Lower leg skin (tissue), 2 donors: ENCODE data around the genes PBX2, HLA-DQB1 and HLA-DMA.

DNA sequence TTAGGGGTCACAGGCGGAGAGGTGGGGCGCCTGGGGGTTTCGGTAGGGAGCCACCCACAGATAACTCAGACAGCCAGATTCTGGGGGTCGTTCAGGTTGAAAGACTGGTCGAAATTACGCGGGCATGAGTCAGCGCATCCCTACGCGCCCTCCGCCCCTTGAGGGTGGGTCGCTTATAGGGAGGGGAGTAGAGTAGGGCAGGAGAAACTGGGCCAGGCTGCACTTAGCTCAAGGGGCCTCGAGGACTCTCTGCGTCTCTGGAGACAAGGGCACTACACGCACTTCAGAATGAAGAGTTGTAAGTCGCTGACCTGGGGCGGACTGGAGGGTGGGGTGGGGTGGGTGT lies 629 bp upstream of the PPT2 start:
- PRO-cap, result unidirectional peak, plus-strand start at position 203 of the sequence; unidirectional peak, minus-strand start at position 250 of the sequence
- RAMPAGE, long total RNA, 2 experiments, result start-site peak on the plus strand in 2 of 2 experiments, centred at positions 208 to 235 of the sequence, 57 to 92 reads per replicate

DNA sequence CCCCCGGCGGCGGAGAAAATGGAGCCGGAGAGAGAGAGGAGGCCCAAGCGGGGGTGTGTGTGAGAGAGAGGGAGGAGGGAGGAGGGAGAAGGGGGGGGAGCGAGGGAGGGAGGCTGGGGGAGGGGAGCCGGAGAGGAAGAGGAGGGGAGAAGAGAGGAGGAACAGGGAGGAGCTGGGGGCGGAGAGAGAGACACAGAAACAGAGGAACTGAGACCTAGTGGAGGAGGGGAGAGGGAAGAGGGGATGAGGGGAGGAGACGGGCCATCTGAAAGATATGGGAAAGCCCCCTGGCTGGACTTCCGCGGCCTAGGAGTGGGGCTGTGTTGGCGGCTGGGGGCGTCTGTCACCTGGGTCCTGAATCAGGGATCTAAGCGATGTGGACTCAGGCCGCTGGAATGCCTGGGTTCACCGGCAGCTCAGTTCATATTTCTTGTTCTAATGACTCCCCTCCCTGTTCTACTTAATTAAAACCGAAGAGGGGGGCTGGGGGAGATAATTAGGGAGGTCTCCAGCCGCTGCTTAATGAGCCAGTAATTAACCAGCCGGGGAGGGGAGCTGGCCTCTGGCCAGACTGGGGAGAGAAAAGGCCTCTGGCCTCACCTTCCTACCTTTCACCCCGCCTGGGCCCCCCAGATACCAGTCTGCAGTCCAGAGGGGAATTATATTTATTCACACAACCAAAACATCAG lies at the start of gene PBX2:
Gene PBX2, minus strand, starts transcription at position 84 of the 689 bp plus-strand sequence.
- PRO-cap, result bidirectional peak, plus-strand start at position 164 of the sequence, minus-strand start at position 55 of the sequence
- RAMPAGE, long total RNA, 2 experiments, result start-site peak on the minus strand in 1 of 2 experiments, centred at position 51 of the sequence, 63 reads per replicate

- PRO-cap, result bidirectional peak, plus-strand start at chr6:32244588, minus-strand start at chr6:32244360
- RAMPAGE, long total RNA, 2 experiments, result no peak in any of the 2 experiments
Observed at GRCh38 chr6:32244189-32244849, 20.5 kb upstream of the NOTCH4 start.

GRCh38 chr6:32551397-32551933 lies 21.4 kb upstream of the HLA-DRB5 start:
- PRO-cap, result no peak
- RAMPAGE, long total RNA, 2 experiments, result no peak in any of the 2 experiments

DNA sequence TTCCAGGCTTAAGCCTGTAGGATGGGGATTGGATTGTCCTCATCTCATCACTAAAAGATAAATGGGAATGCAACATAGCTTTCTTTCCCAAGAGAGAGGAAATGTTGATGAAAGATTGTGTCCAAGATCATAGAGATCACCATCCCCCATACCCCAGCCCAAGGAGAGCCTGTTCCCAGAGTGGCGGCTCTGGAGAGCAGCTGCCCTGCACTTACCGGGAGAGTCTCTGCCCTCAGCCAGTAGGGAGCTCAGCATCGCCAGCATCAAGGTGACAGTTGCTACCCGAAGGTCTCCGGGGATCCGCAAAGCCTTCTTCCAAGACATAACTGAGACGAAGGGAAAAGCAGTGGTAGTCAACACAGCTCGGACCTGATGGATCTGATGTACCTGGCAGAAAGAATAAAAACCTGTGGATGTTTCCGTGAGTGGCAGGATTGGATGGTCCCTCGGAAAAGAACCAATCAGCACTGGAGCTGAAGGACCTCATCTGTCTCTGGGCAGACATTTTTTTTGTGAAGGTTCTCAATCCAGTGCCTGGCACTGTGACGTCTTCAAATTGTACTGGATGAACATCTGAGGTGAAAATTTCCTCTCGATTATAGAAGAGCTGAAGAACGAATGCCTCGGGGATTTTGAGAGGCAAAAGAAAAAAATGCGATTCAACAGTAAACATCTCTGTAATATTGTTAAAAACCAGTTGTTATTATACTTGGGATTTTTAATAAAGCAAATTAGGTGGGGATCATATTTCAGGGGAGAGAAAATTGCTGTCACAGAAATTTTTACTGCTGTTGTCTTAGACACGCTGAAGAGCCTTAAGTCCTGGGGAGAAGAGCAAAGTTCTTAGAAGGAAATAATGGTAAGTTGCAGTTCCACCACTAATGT lies at the start of gene HLA-DQB1:
Gene HLA-DQB1, minus strand, starts transcription at position 374 of the 885 bp plus-strand sequence.
- PRO-cap, result unidirectional peak, minus-strand start at position 364 of the sequence
- RAMPAGE, long total RNA, 2 experiments, result start-site peak on the minus strand in 1 of 2 experiments, centred at position 378 of the sequence, 32 reads per replicate

DNA sequence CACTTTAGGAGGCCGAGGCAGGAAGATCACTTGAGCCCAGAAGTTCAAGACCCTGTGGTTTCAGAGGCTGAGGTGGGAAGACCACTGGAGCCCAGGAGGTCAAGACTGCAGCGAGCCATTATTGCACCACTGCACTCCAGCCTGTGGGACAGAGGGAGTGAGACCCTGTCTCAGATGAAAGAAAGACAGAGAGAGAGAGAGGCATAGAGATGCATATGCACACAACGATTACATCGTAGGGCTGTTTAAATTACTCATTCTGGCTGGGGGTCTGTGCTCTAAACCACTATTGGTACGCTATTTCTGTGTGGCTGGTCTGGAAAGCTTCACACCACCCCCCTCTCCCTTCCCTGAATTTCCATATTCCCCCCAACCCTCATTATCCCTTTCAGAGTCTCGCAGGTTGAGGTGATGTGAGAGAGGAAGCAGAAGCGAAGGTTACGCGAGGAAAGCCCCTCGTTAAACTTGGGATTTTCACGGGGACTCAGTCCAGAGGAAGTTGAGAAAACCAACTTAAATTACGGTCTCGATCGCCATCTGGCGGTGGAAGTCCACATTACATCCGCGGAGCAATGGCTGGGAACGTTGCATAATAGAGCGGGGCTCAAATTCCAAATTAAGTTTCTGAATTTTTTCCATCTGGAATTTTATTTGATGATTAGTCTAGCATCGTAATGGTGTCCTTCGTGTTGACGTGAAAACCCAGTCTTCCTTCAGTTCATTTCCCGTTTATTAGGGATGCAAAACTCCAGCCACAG lies 20.0 kb downstream of the HLA-DOB start:
- PRO-cap, result no peak
- RAMPAGE, long total RNA, 2 experiments, result no peak in any of the 2 experiments

GRCh38 chr6:32944291-32944952 lies 3.6 kb upstream of the HLA-DMB start:
- PRO-cap, result unidirectional peak, minus-strand start at chr6:32944453
- RAMPAGE, long total RNA, 2 experiments, result no peak in any of the 2 experiments

- PRO-cap, result bidirectional peak, plus-strand start at chr6:32953265, minus-strand start at chr6:32953091
- RAMPAGE, long total RNA, 2 experiments, result start-site peak on the minus strand in 2 of 2 experiments, at chr6:32953047-32953060 at its widest, 39 to 42 reads per replicate
Observed at GRCh38 chr6:32952463-32953499, at the start of gene HLA-DMA. Gene HLA-DMA, minus strand, starts transcription at chr6:32953097.

- PRO-cap, result bidirectional peak, plus-strand start at chr6:33080415, minus-strand start at chr6:33080252; bidirectional peak, plus-strand start at chr6:33080846, minus-strand start at chr6:33080833
- RAMPAGE, long total RNA, 2 experiments, result no peak in any of the 2 experiments
Observed at GRCh38 chr6:33079919-33081017, 4.5 kb downstream of the HLA-DPB1 start.

- PRO-cap, result no peak
- RAMPAGE, long total RNA, 2 experiments, result no peak in any of the 2 experiments
Observed at GRCh38 chr6:33364247-33364939, 27.2 kb upstream of the KIFC1 start.

DNA sequence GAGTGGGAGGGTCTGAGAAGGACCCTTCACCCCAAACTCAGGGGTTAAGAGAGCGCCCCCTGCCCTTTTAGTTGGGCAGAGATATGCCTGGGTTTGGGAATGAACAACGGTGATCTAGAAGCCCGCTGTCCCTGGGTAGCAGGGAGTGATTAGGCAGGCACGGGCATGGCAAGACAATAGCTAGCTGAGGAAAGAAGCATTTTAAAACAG lies 565 bp upstream of the CUTA start:
- PRO-cap, result no peak
- RAMPAGE, long total RNA, 2 experiments, result no peak in any of the 2 experiments

DNA sequence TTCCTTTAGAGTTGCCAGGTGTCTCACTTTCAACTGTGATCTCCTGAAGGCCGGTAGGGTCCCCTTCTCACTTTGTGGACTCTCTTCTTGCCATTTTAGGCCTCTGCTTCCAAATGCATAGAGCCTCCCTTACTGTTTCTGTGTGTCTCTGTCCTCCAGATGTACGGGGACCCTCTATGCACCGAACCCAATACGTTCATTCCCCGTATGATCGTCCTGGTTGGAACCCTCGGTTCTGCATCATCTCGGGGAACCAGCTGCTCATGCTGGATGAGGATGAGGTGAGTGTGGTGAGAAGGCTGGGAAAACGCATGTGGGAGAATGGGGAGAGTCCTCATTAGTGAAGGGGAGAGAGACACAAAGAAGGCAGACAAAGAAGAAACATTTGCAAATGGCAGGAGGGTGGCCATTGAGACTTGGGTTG lies 3.5 kb downstream of the SYNGAP1 start:
- PRO-cap, result no peak
- RAMPAGE, long total RNA, 2 experiments, result no peak in any of the 2 experiments

DNA sequence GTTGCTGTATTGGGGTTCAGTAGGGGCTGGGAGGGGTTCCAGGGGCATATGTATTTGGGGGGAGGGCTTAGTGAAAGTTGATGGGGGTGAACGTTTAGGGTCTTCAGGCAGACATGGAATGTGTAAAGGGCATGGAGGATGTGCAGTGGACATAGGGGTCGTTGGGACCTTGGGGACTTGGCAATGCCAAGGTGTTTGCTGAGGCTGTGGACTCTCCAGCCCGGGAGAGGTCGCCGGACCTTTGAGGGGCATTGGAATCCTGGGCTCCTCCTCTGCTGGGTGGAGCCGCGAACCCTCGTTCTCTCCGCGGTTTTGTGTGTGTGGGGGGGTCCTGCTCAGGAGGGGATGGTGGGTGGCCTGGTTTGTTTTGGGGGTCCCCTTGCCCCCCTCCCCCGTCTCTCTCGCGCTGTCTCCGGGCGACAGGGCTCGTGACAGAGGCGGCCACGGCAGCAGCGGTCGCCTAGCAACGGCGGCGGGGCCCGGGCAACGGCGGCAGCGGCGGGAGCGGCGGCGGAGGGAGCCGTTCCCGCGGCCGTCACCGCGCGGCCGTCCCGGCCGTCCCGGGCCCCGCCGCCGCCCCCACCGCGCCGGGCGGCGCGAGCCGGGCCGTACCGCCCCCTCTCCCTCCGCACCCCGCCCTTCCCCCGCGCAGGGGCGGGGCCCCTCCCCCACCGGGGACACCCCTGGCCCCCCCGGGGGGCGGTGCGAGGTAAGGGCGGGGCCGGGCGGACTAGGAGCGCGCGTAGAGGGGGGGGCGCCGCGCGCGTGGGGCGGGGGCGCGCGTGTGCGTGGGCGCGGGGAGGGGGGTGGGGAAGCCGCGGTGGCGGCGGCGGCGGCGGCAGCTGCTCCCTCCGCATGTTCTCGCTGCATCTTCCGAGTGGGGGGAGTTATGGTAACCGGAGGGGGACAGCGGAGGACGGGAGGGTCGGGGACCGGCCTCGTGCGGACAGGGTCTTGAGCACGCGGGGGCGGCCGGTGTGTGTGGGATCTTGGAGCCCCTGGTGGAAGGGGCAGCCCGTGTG lies 7.9 kb downstream of the SYNGAP1 start:
- PRO-cap, result unidirectional peak, plus-strand start at position 486 of the sequence; bidirectional peak, plus-strand start at position 800 of the sequence, minus-strand start at position 581 of the sequence
- RAMPAGE, long total RNA, 2 experiments, result start-site peak on the plus strand in 1 of 2 experiments, centred at position 716 of the sequence, 72 reads per replicate

- PRO-cap, result no peak
- RAMPAGE, long total RNA, 2 experiments, result start-site peak on the plus strand in 1 of 2 experiments, at chr6:33686061-33686519 at its widest, 182 to 281 reads per replicate
Observed at GRCh38 chr6:33685997-33686777, 25.3 kb downstream of the UQCC2 start.

GRCh38 chr6:33719312-33720613 lies 8.3 kb upstream of the UQCC2 start:
- PRO-cap, result no peak
- RAMPAGE, long total RNA, 2 experiments, result no peak in any of the 2 experiments

- PRO-cap, result no peak
- RAMPAGE, long total RNA, 2 experiments, result no peak in any of the 2 experiments
Observed at GRCh38 chr6:33886514-33887326, 82.9 kb upstream of the MLN start.

DNA sequence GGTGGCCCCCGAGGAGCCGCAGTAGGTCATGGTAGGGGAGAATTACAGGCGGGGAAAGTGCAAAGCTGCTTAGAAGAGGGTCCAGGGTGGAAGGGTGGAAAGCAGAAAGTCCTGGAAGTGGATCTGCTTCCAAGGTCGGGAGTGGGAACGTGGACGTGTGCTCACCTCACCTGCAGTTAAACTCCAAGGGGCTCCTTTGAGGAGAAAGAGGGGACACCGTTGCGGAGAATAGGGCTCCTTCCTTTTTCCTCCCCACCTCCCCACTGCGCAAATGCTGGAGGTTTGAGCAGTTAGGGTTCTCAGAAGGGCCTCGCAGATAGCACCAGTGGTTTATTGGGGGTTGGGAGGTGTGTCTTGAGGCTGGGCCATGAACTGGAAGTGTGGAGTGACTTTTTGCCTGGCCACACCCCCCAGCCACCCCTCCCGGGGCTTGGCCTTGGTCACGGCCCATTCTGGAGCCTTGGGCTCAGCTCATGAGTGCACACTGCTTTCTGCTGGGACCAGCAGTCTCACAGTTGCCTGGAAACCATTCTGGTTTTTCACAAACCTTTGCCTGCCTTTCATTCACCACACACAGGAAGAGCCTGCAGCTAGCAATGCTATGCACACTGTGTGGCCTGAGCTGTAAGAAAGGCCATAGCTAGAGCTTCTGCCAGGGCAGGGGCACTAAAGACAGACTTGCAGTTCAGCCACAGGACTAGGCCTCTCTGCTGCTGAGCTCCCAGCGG lies 100.5 kb upstream of the MLN start:
- PRO-cap, result no peak
- RAMPAGE, long total RNA, 2 experiments, result no peak in any of the 2 experiments

DNA sequence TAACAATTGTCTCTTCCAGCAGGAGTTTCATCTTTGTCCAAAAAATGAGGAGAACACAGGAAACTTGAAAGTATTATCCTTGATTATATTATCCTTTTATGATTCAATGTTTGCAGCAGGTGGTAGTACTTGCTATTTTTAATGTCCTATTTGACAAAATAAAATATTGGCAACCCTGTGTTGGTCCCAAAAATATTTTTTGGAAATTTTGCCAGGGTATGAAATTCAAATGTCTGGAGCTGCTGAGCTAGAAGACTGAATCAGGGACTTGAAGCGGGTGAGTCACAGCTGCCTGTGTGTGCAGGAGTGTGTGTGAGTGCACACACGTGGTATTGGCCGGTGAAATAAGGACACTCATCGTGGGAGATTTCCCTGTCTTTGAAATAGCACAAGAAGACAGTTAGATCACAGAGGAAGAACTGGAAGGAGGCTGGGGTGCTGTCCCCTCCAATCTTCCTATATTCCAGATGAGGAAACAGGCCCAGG lies 123.7 kb upstream of the MLN start:
- PRO-cap, result no peak
- RAMPAGE, long total RNA, 2 experiments, result no peak in any of the 2 experiments

GRCh38 chr6:34056001-34056917 lies 89.6 kb downstream of the GRM4 start:
- PRO-cap, result no peak
- RAMPAGE, long total RNA, 2 experiments, result no peak in any of the 2 experiments

- PRO-cap, result no peak
- RAMPAGE, long total RNA, 2 experiments, result no peak in any of the 2 experiments
Observed at GRCh38 chr6:34142592-34143017, 3.3 kb downstream of the GRM4 start.